Myometrial cell (primary cell): ENCODE results near the genes OR51A4, TRIM34, OR52N4, OR52N1, OR56A5, CNGA4 and TIMM10B.

- RAMPAGE, long total RNA: no peak
Measured at GRCh38 chr11:4069802-4070309, 24.7 kb upstream of the RRM1 start.

- RAMPAGE, long total RNA: no peak
Measured at GRCh38 chr11:4704008-4704619, 470 bp upstream of the MMP26 start.

- RAMPAGE, long total RNA: no peak
Measured at GRCh38 chr11:4947320-4947893, at the start of gene OR51A4. OR51A4 (minus strand) TSS chr11:4947605.

DNA sequence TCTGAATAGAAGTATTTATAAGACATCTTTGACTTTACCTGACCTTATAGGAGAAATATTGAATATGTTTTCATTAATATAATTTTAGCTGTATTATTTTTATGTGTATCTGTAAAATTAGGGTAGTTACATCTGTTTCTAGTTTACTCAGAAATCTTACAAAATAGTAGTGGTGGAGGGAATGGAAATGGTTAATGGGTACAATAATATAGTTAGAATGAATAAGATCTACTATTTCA lies 15.0 kb upstream of the OR52J3 start:
- RAMPAGE, long total RNA: no peak

DNA sequence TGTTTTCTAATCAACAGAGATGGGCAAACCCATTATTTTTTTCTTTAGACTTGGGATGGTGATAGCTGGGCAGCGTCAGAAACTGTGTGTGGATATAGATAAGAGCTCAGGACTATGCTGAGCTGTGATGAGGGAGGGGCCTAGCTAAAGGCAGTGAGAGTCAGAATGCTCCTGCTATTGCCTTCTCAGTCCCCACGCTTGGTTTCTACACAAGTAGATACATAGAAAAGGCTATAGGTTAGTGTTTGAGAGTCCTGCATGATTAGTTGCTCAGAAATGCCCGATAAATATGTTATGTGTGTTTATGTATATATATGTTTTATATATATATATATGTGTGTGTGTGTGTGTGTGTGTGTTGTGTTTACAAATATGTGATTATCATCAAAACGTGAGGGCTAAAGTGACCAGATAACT lies 6.1 kb upstream of the HBE1 start:
- RAMPAGE, long total RNA: no peak

DNA sequence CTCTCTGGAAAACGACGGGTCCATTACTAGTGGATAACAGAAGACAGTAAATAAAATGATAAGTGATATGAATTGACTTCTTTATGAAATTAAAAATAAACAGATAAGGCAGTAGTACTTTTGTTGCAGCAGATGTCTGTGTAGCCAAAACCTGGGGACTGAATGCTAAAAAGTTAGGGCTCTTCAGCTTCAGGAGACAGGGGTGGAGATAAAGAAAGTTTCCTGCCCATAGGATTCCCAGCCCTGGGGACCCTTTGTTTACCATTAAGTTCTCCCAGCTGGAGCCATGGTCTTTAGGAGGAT lies 169 bp upstream of the OR51M1 start:
- RAMPAGE, long total RNA: no peak

- RAMPAGE, long total RNA: no peak
Measured at GRCh38 chr11:5449380-5449603, 169 bp downstream of the OR51I2 start.

DNA sequence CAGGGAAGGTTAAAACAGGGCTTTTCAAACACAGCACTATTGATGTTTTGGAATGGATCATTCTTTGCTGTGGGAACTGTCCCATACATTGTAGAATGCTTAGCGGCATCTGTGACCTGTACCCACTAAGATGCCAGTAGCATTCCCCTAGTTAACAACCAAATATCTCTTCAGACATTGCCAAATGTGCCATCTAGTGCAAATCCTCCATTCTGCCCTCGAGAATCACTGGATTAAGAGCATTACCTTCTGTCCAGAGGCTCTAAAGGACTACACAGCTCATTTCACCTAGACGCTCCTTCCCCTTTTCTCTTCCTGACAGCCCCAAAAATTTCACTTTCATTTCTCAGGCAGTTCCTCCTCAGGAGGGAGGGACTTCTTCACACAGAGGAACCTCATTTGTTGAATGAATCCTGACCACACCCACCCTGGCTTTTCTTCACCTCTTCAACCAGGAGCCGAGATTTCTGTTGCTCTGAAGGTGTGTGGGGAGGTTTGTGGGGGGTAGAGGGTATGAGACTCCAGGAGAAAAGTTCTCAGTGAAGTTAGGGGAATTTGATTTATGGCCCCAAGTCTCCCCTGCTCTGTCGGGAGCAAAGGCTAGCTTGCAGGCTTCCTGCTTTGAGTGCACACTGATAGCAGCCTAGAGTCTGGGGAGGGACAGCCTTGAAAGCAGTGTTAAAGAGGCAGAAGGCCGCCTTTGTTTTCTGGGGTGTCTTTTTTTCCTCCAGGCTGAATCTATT lies at the start of gene TRIM34:
TRIM34 (plus strand) TSS at position 422 of the 743 bp plus-strand sequence.
- RAMPAGE, long total RNA: no peak

DNA sequence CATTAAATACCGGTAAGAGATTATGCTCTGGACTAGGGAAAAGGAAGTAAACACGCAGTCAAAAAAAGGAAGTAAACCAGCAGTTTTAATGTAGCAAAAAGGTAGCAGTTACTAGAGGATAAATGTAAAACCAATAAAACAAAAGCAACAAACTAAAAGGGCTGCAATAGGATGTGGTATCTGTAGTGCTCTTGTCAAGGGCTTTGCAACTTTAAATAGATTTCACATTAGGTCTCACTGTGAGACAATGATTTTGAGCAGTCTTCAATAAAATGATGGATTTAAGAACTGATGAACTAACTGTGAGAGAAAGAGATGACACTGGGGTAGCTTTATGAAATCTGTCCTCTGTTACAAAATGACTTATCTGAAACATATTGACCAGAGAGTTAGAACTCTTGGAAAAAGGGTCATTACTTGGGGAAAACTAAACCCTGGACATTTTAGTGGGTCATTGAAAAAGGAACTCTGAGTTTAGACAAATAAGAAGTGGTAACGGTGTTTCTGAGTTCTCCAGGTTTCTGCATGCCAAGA lies 2.5 kb downstream of the TRIM22 start:
- RAMPAGE, long total RNA: no peak

- RAMPAGE, long total RNA: no peak
Measured at GRCh38 chr11:5753914-5754407, at the start of gene OR52N4. OR52N4 (plus strand) TSS chr11:5754243.

DNA sequence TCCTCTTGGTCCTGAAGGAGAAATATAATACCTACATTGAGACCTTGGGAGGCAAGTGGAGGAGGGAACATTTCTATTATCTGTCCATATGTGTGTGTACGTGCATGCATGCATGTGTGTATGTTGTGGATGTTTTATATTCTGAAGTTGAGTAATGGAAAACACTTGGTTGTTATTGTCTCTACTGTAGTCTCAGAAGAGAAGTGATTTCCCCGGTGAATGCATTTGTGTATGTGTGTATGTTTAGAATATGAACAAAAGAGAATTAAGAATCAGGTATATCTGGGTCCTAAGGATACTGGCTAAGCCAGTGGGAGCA lies at the start of gene OR52N1:
OR52N1 (minus strand) TSS at position 82 of the 319 bp plus-strand sequence.
- RAMPAGE, long total RNA: no peak

DNA sequence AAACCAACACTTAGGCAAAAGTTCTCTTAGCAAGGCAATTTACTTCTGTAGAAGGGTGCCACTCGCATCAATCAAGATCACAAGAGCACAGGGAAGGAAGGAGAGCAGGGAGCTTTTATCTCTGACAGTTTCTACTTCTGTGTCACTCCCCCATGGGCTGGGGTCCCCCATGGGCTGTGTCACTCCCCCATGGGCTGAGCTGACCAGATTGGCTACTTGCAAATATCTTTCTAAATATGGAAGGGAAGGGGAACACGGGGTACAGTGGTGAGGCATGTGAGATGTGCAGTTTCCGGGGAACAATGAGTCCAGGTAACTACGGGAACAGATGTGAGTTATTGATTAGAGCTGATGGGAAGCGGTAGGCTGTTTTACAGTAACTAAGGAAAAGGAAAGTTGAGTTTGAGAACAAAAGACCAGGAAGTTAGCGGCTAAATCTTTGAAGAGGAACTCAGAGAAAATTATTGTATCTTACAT lies 479 bp downstream of the OR52N2 start:
- RAMPAGE, long total RNA: no peak

DNA sequence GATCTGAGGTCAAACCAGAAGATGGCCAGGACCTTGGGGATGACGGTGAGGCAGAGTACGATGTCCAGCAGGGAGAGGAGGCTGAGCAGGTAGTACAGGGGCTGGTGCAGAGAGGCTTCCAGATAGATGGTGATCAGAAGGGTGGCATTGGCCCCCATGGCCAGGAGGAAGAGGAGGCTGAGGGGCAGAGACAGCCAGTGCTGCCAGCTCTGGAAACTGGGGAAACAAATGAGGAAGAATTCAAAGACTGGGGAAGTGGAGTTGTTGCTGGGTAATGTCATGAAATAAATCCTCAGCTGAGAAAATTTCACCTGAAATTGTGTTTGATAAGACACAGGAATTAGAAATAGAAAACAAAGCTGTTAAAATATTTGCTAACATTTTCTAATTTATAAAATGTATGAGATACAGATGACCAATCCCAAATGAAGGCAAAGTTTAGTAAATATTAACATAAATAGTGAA lies at the start of gene OR56A5:
OR56A5 (minus strand) TSS at position 281 of the 465 bp plus-strand sequence.
- RAMPAGE, long total RNA: no peak

DNA sequence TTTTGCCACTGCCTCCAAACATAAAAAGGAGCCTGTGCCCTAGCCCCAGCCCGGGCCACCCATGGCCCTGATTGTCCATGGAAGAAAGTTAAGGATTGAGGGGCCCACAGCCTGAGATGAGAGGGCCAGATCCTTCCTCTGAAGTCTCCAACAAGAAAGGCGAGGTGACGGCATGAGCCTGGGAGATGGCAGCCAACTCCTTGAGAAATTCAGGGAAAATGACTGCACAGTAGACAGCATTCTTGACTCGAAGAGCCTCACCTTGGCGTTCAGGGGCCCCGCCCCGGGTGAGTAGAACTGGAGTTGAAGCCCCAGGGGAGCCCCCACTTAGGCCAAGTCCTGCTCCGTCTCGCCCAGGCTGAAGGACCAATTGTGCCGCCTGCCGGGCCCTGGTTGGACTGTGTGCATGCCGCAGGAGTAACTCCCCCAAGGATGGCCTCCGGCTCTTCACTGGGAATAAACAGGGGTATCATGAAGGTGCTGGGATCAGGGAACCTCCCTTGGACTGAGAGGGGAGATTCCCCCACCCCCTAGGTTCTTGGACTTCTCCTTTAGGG lies 6.1 kb downstream of the C11orf42 start:
- RAMPAGE, long total RNA: no peak

DNA sequence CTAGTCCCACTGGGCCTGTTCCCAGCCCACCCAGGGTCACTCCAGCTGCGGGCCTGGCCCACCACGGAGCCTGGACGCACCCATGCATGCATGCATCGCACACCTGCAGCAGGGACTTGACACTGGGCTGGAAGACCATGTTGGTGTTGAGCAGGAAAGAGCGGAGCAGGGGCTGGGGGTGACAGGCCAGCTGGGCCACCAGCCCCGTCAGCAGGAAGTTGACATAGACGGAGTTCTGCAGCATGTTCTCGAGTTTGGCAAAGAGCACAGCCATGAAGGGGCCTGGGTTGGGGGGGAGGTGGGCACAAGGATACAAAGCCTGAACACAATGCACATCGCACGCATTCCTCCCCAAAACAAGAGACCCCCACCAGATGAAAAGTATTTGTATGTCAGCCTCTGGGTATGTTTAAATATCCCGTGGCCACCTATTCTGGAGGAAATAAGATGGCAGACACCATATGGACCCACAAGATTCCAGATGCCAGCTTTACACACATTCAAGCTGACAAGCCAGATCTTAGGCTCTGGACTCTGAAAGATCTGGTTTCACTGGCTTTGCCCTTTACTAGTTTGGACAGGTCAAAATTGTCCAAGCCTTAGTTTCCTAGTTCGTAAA lies 9.4 kb downstream of the C11orf42 start:
- RAMPAGE, long total RNA: no peak

DNA sequence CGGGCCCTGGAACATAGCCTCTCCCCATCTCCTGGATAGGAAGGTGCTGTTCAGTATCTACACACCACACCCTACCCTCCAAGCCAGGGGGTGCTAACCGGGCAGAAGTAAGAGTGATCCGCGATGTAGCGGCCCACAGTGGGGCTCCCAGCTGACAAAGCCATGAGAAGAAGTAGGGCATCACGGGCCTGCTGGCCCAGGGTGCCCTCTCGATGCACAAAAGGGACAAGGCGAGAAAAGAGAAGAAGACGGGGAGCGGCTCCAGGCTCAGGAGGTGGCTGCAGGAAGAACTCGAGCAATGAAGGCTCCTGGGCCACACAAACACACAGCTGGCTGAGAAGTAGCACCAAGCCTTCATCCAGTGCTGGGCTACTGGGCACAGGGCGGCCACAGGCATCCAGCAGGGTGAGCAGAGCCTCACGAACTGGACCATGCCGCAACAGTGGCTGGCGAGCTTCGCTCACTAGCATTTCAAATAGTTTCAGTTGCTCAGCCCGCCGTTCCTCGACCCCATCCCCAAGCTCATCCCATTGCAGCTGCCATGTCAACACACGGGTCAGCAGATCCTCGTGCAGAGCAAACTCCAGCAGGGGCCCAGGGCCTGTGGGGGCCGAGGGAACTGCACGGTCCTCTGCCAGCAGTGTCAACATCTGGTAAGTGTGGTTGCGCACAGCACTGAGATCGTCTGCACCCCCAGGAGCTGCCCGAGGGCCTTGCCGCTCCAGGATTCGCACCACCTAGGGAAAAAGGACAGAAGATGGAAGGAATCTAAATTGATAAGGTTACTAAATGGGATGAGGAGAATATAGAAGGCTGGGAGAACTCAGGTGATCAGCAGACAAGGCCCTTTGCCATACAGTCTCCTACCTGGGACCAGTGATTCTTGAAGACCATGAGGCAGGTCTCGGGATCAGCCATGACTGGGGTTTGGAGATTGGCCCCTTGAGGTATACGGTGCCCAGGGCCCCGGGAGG lies 10.6 kb downstream of the FHIP1B start:
- RAMPAGE, long total RNA: no peak

GRCh38 chr11:6225822-6226347 lies 8.6 kb downstream of the FHIP1B start:
- RAMPAGE, long total RNA: no peak

GRCh38 chr11:6238750-6239290 lies at the start of gene CNGA4:
CNGA4 (plus strand) TSS chr11:6239089.
- RAMPAGE, long total RNA: no peak

DNA sequence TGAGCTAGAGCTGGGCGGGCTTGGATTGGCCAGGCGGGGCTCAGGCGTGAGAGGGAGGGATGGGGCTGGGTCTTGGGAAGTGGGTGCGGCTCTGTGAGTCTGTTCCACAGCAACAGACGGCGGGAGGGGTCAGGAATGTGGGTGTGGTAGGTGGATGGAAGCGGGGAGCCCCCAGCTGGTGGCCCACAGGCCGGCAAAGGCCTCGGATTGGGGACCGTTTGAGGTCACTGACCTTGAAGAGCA lies 519 bp downstream of the CAVIN3 start:
- RAMPAGE, long total RNA: no peak

GRCh38 chr11:6481414-6482016 lies at the start of gene TIMM10B:
TIMM10B (plus strand) TSS chr11:6481501.
- RAMPAGE, long total RNA: start-site peak on the plus strand at chr11:6481480-6481519, 181 and 607 reads in 2 replicates